Omental fat pad (tissue), 4 donors: ENCODE measurements around the genes CROCC2, FARP2 and BOK.

GRCh38 chr2:240880199-240880490 lies 11.5 kb downstream of the AGXT start:
- PRO-cap: no peak
- RAMPAGE, long total RNA, 4 experiments: no peak in any of the 4 experiments

DNA sequence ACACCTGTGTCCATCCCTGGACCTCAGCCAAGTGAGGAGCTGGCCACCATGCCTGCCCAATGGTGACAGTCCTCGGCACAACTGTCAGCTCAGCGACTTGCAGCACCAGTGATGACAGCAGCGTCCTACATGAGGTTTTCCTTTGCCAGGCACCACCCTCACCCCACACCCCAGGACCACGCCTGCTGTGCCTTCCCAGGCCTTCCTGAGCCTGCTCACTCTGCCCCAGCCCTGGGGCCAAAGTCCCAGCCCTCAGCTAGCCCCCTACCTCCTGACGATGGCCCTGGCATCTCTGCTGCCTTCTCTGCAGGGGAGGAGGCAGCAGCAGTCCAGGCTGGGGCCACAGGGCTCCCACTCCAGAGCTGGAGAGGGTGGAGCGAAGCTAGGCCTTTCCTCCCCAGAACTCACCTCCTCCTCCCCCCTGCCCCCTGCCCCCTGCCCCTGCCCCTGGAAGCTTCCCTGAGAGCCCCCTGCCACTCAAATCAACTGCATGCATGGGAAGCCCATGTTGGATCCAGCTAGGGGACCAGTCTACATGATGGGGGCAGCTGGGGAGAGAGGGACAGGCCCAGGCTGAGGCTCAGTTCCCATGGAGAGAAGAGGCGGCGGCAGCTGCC lies 3.9 kb downstream of the MAB21L4 start:
- PRO-cap: no peak
- RAMPAGE, long total RNA, 4 experiments: no peak in any of the 4 experiments

DNA sequence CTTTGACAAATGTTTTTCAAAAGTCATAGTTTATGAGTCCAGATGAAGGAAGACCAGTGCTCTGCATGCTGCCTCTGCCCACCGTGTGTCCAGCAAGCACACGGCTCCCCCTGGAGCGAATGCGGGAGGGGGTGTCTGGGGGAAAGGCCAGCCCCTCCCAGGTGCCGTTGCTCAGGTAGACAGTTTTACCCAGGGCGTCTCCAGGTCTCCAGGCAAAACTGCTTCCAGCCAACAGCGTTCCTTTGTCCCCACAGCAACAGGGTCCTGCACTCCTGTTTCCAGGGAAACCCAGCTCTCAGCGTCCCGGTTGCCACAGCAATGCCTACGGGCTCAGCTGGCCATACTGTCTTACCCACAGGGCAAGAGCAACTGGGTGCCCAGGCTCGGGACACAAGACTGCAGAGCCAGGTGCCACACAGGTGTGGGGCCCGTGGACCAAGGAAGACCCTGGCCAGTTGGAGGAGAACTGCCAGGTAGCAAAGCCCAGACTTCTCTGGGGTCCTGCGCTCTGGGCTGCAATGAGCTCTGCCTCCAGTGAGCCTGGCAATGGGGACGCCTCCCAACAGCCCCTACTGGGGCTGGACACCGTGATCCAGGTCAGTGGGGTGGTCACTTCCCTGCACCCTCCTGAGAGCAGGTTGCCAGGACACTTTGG lies at the start of gene CROCC2:
TSS of gene CROCC2 (plus strand) at position 341 of the 655 bp plus-strand sequence.
- PRO-cap: no peak
- RAMPAGE, long total RNA, 4 experiments: no peak in any of the 4 experiments

- PRO-cap: no peak
- RAMPAGE, long total RNA, 4 experiments: no peak in any of the 4 experiments
These were observed 12.5 kb upstream of the SNED1 start for GRCh38 chr2:240985852-240986370.

- PRO-cap: no peak
- RAMPAGE, long total RNA, 4 experiments: no peak in any of the 4 experiments
These were observed 6.9 kb upstream of the MTERF4 start for GRCh38 chr2:241109007-241109418.

DNA sequence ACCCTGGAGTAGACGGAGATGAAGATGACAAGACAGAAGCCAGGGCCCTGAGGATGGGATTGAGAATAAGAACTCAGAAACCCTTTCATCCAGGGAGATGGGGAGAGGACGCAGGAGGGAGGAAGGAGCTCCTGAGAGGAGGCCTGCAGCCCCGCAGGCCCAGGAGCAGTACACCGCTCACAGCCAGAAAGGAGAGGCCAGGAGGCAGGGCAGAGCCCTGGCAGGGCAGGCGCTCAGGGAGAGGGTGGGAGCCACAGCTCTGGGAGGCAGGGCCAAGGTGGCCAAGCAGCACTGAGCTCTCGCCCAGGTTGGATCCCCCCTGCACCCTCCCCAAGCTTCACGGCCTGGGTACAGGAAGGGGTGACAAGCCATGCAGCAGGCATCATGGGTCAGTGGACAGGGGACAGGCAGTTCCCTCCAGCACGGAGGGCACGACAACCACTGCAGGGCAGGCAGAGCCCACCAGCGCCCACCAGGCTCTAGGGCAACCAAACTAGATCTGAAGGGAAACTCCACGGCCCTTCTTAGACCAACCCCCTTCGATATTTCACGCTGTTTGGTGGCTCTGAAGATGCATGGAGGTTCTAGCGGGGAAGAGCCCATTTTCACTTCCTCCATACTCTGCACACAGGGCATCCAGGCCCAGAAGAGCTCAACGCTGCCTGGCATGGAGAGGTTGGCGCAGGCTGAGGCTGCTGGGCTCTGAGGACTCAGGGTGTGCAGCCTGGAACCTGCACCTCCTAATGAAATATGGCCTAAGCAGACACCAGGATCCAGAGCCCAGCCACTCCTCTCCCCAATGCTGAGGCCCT lies 8.5 kb upstream of the MTERF4 start:
- PRO-cap: no peak
- RAMPAGE, long total RNA, 4 experiments: no peak in any of the 4 experiments

DNA sequence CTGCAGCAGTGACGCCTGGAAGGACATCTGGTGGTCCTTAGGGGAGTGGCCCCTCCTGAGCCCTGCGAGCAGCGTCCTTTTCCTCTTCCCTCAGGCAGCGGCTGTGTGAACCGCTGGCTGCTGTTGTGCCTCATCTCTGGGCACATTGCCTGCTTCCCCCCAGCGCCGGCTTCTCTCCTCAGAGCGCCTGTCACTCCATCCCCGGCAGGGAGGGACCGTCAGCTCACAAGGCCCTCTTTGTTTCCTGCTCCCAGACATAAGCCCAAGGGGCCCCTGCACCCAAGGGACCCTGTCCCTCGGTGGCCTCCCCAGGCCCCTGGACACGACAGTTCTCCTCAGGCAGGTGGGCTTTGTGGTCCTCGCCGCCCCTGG lies 35.7 kb downstream of the ANO7 start:
- PRO-cap: no peak
- RAMPAGE, long total RNA, 4 experiments: no peak in any of the 4 experiments

- PRO-cap: no peak
- RAMPAGE, long total RNA, 4 experiments: no peak in any of the 4 experiments
These were observed 48.1 kb downstream of the ANO7 start for GRCh38 chr2:241236346-241237245.

- PRO-cap: no peak
- RAMPAGE, long total RNA, 4 experiments: no peak in any of the 4 experiments
These were observed 61.3 kb downstream of the ANO7 start for GRCh38 chr2:241249799-241250126.

- PRO-cap: unidirectional peak, plus-strand start at chr2:241315296; unidirectional peak, plus-strand start at chr2:241315323
- RAMPAGE, long total RNA, 4 experiments: start-site peak on the minus strand in 4 of 4 experiments, at chr2:241315168-241315232 at its widest, 276 to 881 reads per replicate
These were observed 660 bp downstream of the HDLBP start for GRCh38 chr2:241314427-241315596.

GRCh38 chr2:241355828-241356981 lies at the start of gene FARP2:
FARP2 (plus strand) TSS chr2:241356285.
- PRO-cap: unidirectional peak, plus-strand start at chr2:241356285
- RAMPAGE, long total RNA, 4 experiments: start-site peak on the plus strand in 3 of 4 experiments, at chr2:241356281-241356335 at its widest, 83 to 893 reads per replicate

GRCh38 chr2:241362841-241363151 lies 6.7 kb downstream of the FARP2 start:
- PRO-cap: no peak
- RAMPAGE, long total RNA, 4 experiments: no peak in any of the 4 experiments

DNA sequence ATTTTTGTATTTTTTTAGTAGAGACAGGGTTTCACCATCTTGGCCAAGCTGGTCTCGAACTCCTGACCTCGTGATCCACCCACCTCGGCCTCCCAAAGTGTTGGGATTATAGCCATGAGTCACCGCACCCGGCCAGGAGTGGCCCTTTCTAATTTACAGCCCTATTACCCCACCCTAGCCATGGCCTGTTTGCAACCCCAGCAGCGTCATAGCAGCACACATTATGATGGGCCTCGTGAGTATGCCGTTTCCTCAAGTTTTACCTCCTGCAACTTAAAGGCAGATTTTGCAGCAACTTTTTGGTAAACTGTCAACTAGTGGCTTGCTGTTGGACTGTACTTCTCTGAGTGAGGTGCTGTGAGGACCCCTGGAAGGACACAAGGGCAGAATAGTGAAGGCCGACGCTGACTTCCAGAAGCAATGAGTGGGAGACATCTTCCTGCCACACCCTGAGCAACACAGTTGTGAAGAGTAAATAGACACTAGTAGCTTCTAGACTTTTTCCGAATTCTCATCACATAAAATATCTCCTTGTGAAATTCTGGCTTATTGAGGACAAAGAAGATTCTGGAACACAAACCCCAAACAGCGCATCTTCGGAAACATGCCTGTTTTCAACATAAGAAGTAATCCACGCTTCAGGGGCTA lies 54.3 kb downstream of the STK25 start:
- PRO-cap: no peak
- RAMPAGE, long total RNA, 4 experiments: no peak in any of the 4 experiments

GRCh38 chr2:241491767-241492335 lies 16.5 kb downstream of the STK25 start:
- PRO-cap: no peak
- RAMPAGE, long total RNA, 4 experiments: no peak in any of the 4 experiments

DNA sequence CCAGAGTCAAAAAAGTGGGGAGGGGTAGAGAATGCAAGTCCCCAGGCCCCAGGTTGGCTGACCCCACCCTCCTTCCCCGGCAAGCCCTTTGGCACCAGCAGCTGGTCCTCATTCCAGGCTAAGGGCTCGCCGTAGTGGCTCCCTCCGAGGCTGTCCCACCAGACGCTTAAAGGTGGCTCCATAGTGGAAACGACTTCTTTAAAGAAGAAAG lies 1.3 kb downstream of the STK25 start:
- PRO-cap: no peak
- RAMPAGE, long total RNA, 4 experiments: no peak in any of the 4 experiments

- PRO-cap: no peak
- RAMPAGE, long total RNA, 4 experiments: start-site peak on the plus strand in 1 of 4 experiments, at chr2:241508864-241508924 at its widest, 10 reads per replicate
These were observed 377 bp upstream of the STK25 start for GRCh38 chr2:241508681-241509241.

DNA sequence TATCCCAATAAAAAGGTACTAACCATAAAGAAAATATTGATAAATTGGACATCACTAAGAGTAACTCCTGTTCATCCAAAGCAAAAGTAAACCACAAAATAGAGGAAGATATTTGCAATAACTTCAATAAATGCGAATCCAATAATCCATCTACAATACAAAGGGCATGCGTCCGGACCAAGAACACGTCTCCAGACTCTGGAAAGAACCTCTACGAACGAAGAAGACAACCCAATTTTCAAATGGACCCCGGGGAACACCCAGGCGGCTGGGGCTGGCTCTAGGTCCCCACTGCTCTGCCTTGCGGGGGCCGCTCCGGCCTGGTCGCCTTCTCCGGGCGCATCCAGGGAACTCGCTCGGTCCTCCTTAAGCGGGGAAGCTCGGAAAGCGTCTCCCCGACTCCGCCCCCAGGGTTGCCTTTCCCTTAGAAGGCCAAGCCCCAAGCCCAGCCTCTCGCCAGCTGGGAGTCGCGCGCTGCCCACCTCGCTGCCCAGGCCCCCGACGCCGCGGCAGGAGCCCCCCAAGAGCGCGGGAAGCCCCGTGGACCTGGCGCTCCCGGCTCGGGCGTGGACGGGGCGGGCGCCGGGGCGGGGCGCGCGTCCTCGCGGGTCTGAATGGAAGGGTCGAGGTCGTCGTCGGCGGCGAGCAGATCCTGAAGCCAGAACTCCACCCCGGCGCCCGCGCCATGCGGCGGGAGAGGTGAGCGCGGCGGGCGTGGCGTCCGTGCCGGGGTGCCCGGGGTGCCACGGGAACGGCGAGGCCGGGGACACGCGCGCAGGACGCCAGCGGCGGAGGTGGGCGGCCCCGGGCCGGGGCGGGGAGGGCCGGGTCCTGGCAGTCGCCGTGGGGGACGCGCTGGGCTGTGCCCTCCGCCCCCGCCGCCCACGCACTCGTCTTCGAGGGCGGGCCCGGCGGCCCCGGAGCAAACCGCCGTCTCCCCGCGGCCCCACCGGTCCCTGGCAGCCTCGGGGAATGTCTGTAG lies at the start of gene BOK:
TSS of gene BOK (plus strand) at position 451 of the 982 bp plus-strand sequence.
- PRO-cap: no peak
- RAMPAGE, long total RNA, 4 experiments: no peak in any of the 4 experiments

DNA sequence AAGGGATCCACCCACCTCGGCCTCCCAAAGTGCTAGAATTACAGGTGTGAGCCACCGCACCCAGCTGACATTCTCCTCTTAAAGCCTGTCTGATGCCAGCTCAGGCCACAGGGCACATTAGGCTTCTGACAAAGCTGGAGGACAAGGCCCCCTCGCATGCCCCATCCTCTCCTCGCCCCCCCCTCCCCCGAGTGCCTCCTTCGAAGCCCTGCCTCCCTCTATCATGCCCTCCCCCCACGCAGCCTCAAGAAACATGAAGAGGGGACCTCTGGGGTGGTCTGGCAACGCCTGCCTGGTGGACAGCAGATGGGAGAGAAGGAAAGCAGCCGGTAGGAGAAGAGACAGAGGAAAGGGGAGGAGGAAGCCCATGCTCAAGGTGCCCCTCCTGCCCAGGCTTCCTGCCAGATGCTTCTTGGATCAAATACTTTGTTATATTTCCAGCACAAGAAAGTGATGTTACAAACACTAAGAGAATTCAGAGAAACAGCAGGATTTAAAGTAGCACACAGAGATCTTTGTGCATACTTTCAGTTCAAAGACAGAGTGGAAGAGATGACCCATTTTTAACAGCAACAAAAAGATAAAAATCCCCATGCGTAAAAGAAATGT lies 18.9 kb downstream of the BOK start:
- PRO-cap: no peak
- RAMPAGE, long total RNA, 4 experiments: no peak in any of the 4 experiments

- PRO-cap: no peak
- RAMPAGE, long total RNA, 4 experiments: no peak in any of the 4 experiments
These were observed 16.2 kb downstream of the DTYMK start for GRCh38 chr2:241670576-241670738.

- PRO-cap: no peak
- RAMPAGE, long total RNA, 4 experiments: no peak in any of the 4 experiments
These were observed 8.4 kb upstream of the GAL3ST2 start for GRCh38 chr2:241767842-241769005.